Occipital lobe (tissue), 2 donors: ENCODE measurements around a stretch of chr18.

GRCh38 chr18:136311-136934 is 21.9 kb upstream of the USP14 start:
- RAMPAGE, long total RNA = no peak

GRCh38 chr18:243847-244716 is 23.8 kb downstream of the THOC1 start:
- RAMPAGE, long total RNA = no peak

- RAMPAGE, long total RNA = no peak
Measured at GRCh38 chr18:362557-362872, 94.7 kb upstream of the THOC1 start.

DNA sequence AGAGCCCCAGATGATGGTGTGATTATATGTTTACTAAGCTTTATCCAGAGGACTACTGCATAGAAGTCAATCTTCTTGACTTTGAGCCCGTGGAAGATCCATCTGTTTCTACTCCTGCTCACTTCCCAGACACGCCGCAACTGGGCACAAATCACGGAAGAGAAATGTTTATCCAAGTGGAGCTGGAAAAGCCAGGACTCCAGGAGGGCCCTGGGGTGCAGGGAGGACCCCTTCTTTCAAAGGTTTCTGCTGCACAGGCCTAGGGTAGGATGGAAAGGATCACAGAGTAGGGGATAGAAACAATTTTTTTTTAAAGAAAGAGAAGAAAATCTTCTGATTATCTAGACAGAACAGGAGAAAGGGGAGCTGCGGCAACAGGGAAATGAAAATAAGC is 103.4 kb upstream of the THOC1 start:
- RAMPAGE, long total RNA = no peak

DNA sequence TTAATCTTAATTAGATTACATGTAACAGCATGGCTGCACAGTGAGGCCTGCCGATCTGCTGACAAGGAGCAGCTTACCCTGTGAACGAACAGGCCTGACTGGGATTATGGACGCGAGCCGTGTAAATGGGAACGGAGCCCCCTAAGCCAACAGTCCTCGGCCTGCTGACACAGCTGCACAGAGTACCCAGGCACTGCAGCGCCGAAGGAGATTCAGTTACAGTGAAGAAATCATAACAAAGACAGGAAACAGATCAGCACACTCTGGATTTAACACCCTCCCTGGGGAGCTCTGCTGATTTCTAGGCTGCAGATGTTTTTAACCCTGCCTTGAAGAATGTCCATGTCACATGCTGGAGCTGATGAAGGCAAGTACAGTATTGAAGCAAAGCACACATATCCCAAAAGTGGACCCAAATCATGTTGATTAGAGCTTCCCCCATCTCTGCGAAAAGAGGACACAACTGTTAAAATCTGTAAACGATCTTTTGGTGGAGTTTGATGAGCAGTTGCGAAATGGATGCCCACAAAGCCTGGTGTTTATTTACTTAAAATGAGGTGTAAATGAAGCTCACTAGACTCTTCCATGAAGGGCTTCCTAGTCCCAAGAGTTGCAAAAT is 43.3 kb downstream of the COLEC12 start:
- RAMPAGE, long total RNA = no peak

DNA sequence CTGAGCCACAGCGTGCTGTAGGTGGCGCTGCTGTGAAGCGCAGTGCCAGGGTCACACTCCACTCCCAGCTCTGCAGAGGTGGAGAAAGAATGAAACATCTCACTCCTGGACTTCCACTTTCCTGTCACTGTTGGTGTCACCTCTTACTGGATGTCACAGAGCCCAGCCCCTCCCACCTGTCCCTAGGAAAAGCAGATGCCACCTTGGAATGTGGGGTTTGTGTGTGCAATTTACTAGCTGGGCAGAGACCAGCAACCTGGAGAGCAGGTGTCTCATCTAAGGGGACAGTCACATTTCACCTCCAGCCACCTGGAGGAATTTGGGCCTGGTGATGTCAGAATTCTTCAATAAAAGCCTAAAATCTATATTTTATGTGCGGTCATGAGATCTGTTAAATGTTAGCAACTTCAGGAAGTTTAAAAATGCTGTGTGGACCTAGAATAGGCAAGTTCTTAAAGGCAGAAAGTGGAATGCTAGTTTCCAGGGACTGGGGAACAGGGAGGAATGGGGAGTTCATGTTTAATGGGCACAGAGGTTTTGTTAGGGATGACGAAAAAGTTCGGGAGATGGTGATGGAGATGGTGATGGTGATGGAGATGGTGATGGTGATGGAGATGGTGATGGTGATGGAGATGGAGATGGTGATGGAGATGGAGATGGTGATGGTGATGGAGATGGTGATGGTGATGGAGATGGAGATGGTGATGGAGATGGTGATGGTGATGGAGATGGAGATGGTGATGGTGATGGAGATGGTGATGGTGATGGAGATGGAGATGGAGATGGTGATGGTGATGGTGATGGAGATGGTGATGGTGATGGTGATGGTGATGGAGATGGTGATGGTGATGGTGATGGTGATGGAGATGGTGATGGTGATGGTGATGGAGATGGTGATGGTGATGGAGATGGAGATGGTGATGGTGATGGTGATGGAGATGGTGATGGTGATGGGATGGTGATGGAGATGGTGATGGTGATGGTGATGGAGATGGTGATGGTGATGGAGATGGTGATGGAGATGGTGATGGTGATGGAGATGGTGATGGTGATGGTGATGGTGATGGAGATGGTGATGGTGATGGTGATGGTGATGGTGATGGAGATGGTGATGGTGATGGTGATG is 9.2 kb downstream of the TYMS start:
- RAMPAGE, long total RNA = no peak

DNA sequence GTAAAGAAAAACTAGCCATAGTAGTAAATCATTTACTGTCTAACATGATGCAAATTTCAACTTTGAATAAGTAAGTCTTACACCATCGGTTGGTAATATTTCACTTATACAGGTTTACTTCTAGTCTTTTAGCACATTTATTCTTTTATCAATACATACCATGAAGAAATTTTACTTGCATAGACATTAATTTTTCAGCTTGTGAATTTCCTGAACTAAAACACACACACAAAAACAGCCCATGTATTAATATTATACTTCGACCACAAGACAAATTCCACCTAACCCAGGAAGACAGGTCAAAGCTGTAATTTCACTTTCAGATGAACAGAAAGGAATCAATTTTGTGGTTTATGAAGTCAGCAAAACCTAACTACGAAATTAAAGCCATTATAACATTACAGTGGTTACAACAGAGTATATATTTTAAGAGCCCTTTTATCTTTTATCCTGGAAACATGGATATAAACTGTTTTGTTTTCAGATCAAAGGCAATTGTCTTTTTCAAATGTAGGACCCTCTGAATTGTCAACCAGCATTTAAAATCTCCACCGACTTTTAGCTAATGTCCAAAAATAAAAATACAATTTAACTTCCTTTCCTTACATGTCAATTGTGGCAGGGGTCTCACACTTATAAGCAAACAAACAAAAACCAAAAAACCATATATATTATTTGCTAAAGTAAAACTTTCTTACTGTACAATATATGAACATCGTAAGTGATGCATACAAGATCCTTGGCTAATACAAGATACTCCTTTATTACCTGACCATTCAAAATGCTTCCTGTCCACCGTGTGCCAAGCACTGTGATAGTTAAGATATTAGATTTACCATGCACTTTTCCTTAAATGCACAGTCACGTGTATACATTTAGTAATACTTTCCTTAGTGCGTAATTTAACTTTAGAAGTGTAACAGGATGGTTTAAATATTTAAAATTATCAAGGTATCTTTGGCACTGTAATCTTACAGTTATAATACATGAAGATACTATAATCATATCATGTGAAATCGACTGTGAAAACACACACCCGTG is 1.6 kb downstream of the YES1 start:
- RAMPAGE, long total RNA = no peak

GRCh38 chr18:907136-908019 is 2.7 kb downstream of the ADCYAP1 start:
- RAMPAGE, long total RNA = no peak

GRCh38 chr18:2703024-2704035 is 47.8 kb downstream of the SMCHD1 start:
- RAMPAGE, long total RNA = no peak

DNA sequence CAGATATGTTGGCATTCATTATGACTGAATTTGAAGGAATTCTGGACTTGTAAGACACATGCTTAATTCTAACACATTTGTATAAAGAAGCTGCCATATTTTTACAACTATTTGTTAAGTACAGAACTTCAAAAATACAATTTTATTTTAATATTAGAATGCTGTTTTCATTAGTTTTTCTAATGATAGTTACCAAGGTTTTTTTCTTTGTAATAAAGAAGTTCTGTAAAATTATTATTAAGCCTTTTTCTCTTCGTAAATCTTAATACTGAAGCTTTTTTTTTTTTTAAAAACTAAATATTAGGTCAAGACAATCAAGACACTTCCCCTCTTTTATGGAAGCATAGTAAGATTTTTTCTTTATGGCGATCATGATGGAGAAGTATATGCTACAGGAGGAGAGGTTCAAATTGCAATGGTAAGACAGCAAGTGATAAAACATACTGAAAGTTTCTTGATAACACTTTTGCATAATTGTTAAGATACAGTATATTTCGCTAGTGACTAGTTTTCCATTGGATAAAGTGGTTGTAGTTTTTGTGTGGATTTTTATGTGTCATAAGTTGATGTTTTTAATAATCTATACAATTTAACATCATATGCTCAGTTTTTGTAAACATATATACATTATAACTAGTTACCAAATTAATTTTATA is 50.0 kb downstream of the SMCHD1 start:
- RAMPAGE, long total RNA = no peak

DNA sequence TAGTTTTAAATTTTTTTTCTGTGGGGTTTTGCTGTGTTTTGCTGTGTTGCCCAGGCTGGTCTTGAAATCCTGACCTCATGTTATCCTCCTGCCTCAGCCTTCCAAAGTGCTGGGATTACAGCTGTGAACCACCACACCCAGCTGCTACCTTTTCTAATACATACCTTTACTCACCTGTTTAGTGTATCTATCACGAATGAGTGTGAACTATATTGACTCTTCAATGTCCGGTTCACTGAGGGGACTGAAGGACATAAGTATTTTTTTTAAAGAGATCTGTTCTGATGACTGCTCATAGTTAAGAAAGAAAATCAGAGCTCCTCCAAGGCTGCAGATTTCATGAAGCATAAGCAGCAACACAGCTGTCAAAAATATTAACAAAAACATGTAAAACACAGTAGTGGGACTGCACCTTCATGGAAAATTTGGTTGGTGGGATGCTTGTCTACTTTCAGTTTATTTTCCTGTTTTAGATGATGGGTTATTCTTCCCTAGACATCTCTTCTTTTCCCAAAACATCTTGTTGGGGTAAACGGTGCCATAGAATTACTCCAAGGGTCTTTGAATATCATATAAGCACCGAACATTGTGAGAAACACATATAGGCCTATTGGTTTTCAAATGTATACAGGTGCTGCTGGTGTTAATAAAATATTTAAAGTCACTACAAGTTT is 84.0 kb upstream of the EMILIN2 start:
- RAMPAGE, long total RNA = no peak

DNA sequence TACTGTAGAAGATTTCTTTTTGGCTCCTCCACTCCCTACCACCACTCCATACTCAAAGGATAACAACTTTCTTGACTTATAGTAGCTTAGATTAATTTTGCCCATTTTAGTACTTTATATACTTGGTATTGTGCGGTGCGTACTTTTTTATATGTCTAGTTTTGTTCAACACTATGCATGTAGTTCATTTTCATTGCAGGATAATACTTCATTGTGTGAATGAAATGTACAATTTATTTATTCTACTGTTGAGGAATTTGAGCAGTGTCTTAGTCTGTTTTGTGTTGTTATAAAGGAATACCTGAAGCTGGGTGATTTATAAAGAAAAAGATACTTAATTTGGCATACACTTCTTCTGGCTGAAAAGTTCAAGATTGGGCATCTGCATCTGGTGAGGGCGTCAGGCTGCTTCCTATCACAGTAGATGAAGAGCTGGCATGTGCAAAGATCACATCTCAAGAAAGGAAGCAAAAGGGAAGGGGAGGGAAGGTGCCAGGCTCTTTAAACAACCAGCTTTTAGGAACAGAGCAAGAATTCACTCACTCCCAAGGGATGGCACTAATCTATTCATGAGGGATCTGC is 60.0 kb upstream of the EMILIN2 start:
- RAMPAGE, long total RNA = no peak

DNA sequence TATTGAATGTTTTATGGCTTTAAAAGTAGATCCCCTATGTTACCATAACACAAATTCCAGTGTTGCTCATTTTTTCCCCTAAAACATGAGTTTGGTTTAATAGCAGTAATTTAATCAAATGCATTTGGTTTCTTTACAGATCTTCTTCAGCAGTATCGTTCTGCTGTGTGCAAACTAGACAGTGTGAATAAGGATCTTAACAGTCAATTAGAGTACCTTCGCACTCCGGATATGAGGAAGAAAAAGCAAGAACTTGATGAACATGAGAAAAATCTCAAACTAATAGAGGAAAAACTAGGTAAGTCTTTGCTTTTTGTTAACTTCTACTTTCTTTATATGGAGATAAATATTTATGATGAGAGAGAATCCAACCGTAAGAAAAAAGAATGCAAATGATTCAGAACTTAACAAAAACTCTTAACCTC is 51.0 kb upstream of the EMILIN2 start:
- RAMPAGE, long total RNA = no peak

DNA sequence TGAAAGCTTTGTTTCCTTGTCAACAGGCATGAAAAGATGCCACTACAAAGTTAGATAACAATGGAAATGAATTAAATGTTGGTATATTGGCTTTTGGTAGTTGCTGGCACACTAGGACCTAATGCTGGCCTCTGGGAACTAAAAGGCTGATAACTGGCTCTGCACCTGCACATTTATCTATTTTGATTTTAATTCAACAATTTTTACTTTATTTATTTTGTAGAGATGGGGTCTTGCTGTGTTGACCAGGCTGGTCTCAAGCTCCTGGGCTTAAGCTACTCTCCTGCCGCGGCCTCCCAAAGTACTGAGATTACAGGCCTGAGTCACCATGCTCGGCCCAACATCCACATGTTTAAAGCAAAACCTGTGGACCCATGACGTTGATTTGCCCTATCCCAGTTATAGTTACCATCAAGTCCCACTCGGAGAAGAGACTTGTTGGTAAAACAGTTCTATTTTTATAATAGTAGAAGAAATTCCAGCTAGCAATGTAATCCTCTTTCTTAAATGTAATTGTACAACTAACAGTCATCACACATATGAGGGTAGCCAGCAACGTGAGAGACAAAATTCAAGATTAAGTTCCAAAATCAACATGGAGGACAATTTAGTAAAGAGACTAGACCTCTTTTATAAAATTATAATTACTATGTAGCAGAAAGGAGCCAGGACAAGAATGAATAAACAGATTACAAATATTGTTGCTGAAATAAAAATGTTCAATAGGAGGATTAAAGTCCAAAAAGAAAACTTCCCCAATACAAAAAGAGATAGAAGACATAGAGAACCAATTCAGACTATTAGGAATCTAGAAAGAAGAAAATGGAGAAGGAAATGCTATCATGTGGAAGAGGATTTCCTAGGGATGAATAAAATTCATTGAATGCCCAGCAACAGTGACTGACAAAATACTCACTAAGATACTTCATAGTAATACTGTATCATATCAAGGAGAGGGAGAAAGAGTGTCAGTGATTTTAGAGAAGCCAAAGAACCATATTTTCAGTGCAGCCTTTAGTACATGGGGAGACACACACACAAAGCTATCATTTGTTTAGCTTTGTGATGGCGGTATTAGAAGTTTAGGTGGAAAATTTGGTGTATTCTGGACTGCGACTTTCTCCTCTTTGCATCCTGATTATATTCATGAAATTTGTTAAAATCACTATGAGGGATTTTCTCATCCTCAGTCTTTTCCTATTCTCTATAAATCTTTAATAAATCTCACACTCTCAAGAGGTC is 46.1 kb upstream of the EMILIN2 start:
- RAMPAGE, long total RNA = no peak

DNA sequence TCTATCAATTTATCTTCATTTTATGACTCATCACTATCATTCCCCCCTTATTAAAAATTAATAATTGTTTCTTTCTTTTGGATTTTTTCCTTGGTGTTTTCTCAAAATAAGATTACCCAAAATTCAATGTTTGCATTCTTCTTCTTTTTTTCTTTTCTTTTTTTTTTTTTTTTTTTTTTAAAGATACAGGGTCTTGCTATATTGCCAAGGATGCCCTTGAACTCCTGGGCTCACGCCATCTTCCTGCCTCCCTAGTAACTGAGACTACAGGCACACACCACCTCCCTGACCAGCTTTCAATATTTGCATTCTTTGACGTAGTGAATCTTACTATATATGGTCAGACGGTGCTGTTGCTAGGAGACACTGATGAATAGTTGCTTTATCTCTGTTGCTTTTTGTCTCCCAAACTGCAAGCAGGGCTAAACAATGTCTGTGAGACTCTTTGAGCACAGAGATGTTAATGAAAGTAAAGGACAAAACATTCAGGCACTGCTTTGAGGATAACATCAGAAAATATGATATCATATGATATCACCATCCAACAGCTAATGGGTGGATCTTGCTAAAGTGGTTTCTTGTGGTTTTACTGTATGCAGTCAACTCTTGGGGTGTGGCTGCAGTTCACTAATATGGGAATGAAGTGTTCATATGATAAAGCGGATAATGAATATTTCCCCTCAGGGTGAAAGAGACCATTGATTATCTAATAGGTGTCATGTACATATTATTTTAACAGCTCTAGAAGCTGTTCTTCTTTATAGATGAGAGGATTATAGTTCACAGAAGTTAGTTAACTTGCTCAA is 42.9 kb downstream of the EMILIN2 start:
- RAMPAGE, long total RNA = no peak

- RAMPAGE, long total RNA = no peak
Measured at GRCh38 chr18:2913956-2914671, 67.3 kb downstream of the EMILIN2 start.

DNA sequence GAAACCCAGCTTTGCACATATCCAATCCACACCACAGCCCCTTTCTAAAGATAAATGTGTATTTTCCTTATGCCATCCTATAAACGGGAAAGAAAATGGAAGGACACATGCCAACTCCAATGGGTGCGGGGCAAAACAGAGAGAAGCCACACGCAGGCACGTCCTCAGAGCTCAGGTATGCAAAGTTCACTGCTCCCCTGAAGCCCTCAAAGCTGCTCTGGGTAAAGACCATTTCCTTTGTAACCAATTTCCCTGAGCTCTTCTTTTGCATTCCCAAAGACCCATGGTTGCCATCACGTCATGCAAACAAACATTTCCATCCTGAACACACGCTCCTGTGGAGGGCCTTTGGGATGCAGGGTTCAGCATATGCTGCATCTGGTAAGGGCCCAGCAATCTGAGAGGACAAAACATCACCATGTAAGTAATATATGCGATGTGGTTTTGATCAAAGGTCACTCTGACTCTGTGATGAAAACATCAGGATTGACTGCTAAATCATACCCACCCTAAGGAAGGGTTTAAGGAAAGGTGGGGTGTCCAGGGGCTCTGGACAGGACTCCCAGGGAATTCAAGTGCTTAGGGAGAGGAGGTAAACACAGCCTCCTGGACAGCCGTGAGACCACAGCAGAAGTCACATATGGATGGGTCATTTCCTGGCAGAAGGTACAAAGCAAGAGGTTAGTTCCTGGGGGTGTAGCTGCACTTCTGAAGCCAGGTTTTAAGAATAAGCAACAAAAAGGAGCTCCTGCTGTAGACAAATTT is 69.5 kb downstream of the EMILIN2 start:
- RAMPAGE, long total RNA = no peak

DNA sequence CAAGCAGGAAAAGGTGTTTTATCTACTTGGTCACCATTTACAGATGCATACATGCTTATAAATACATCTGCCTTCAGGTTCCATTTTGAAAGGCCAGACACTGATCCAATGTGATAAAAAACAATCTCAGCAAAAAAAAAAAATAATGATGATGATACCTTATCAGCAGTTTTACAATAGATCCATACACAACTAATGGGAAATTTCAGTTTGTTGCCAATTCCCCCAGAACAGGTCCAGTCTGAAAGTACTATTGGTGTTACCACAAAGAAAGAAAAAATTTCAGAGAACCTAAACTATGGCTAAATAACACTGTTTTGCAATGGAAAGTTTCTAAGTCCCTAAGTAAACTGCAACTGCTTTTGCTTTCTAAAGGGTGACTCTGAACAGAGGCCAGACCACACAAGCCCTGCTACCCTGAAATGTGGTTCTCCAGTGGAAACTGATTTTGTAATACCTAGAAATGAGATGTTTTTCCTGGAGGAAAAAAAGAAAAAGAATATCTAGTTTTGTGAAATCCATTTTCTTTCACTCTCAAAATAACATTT is 54.1 kb downstream of the LPIN2 start:
- RAMPAGE, long total RNA = no peak

- RAMPAGE, long total RNA = no peak
Measured at GRCh38 chr18:2972016-2972639, 40.8 kb downstream of the LPIN2 start.

- RAMPAGE, long total RNA = no peak
Measured at GRCh38 chr18:3012219-3012971, 549 bp downstream of the LPIN2 start.